ENCODE measurements around a stretch of chr13.

- CAGE, long polyA plus RNA, result no peak
- RRBS, result no CpG with 5 or more reads among the region's 11 CpGs
These were observed 78.7 kb upstream of the RNF113B start for GRCh38 chr13:98255493-98256362.

GRCh38 chr13:98293225-98293679 lies 116.2 kb upstream of the RNF113B start:
- CAGE, long polyA plus RNA, result no peak
- RRBS, result no CpG with 5 or more reads among the region's 2 CpGs

DNA sequence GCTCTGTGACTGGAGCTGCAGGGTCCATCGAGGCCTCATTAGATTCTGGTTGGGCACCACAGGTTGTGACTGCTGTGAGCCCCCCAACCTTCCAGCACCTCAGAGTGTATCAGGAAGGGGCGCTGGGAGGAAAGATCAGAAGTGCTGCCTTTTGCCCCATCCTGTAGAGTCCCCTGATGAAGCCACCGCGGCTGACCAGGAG lies 136.5 kb downstream of the STK24 start:
- CAGE, long polyA plus RNA, result no peak
- RRBS, result no CpG with 5 or more reads among the region's 4 CpGs

DNA sequence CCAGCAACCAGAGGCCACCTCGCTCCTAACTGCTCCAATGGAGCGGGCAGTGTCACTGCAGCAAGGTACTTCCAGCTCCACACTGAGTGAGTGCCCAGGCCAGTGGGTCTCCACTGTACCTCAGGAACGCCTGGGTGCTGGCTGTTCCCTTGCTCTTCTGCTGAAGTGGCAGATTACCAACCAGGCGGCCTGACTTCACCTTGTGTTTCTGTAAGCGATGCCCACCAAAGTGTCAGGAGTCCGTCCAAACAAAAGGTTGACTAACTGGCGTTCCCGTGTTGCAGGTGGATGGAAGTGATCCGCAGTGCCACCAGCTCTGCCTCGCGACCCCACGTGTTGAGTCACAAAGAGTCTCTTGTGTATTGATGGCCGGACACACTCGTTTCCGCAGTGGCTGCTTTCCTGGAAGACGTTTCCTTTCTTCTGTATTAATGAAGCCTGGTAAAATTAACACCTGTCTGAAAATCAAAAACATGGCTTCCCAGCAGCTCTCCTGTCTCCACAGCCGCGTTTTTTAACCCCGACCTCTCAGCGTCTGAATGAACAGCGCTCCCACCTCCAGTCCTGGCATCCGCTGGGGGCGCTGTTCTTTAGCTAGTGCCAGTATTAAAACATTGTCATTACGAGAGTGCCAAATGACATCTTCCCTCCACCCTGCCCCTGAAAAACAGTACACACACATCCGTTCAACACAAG lies 128.8 kb downstream of the STK24 start:
- CAGE, long polyA plus RNA, result no peak
- RRBS, result no CpG with 5 or more reads among the region's 25 CpGs

DNA sequence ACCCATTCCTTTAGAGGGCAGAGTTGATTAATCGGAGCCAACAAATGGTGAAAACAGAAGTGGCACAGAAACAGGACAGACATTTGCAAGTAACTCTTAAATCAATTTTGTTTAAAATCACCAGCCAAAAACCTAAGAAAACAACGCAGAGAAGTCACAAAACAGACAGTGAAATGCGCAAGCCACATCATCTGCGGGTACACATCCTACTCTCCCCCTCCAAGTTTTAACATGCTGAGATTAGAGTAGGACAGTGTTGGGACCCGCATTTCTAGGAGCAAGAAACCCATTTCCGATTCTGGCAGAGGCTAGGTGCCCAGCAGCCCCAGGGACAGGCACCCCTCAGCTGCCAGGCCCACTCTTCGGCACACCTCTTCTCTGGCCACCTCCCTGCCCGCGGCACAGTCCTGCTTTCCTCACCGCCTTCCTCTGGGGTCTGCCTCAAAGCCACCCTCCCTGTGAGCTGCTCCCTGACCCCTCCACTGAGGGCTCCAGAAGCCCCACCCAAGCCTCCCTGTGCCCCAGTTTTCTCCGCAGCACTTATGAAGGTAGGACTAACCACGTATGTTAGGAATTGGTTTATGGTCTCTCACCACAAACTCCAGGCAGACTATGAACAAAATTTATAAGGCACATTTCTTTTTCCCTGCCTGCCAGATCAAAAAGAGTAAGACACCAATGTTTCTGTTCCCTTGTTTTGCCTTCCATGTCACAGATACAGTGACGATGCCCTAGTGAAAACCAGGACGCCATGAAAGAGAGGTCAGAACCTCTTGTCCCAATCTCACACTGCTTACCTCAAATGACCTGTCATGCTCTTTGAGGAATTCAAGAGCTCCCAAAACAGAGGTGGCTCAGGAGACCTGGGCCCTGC lies 79.9 kb downstream of the STK24 start:
- CAGE, long polyA plus RNA, result no peak
- RRBS, result no CpG with 5 or more reads among the region's 14 CpGs

DNA sequence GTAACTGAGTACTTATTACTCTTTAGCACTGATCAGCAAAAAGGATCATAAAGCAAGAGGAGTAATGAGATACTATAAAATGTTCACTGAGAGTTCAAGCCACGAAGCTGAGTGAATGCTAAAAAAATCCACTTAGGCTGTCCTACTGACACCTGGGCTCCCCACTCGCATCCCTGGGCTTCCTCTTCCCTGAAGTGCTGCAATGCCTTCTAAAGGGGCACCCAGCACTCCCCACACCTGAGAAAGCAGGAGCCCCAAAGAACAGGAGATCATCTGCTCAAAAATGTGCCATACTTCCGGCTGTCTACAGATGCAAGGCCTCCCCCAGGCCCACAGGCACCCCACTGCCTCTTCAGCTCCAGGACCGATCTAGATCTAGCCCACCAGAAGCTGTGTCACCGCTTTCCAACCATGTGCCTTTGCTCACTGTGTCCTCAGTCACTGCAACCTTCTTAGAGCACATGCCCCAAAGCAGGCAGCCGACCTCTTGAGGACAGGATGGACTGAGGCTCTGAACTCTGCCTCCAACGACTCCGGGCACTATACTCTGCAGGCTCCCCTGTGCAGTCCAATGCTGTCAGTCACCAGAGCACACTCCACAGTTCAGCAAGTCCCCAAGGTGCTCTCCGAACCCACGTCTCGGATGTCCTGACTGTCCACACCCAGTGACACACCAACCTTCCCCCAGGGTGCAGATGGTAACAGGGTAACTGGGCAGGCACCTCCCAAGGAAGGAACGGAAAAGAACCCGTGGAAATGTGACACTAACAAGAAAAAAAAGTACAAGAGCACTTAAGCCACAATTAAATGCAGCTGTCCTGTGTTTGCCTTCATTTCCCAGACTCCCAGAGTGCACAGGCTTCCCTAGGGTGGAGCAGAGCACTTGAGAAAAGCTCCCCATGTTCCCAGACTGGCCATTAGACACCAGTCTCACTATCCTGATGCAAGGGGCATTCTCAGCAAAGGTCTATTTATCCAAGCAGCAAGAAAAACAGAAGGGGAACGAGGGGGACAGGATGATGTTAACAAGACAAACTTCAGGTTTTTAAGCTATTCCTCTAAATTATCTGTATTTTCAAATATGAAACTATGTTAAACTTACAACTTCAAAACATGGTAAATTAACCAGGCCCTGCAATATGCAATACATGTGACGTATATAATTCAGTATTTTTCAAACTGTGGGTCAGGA lies 4.8 kb downstream of the STK24 start:
- CAGE, long polyA plus RNA, result no peak
- RRBS, result no CpG with 5 or more reads among the region's 15 CpGs

GRCh38 chr13:98650212-98651140 lies 73.6 kb upstream of the STK24 start:
- CAGE, long polyA plus RNA, result no peak
- RRBS, result no CpG with 5 or more reads among the region's 14 CpGs

DNA sequence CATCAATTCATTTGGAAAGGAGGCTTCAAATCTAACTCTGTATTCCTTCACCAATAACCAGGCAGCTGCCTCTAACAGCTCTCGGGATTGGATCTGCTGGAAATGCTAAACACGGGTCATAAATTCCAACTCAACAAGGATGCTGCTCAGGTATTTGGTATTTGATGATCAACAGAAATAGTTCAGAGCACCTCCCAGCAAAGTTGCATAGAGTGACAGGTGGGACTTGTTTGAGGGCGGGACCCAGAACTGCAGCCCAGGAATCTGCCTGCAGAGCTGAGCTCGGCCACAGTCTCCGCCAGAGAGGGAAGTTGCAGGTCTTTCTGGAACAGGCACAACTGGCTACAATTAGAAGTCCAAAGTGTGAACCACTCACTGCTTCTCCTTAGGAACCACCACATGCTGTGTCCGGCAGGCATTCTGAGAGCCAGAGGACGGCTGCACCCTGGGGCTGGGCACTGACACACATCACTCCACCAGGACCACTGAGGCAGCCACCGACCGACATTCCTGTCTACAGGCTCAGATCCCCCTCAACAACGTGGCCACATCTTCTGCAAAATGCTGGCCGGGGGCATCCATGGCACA lies 1.1 kb downstream of the SLC15A1 start:
- CAGE, long polyA plus RNA, result no peak
- RRBS, result no CpG with 5 or more reads among the region's 11 CpGs

- CAGE, long polyA plus RNA, result no peak
- RRBS, result no CpG with 5 or more reads among the region's 3 CpGs
These were observed 8.8 kb upstream of the SLC15A1 start for GRCh38 chr13:98761339-98761575.

DNA sequence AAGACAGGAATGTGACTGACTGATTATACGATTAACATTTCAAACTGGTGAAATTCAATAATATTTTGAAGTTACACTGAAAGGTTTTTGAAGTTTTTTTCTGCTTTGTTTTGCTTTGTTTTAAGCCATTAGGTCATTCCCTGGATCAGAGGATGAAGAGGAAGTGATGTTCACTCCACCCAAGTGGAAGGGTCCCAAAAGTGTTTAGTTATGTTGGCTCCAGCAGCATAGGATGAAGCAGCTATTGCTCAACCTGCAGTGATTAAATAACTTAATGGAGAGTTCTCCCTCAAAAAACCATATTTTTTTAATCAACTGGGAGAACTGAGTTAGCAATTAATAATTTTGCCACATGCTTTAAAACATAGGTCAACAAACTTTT lies 49.6 kb downstream of the DOCK9 start:
- CAGE, long polyA plus RNA, result no peak
- RRBS, result no CpG with 5 or more reads among the region's 1 CpG

- CAGE, long polyA plus RNA, result no peak
- RRBS, result no CpG with 5 or more reads among the region's 5 CpGs
These were observed 10.4 kb upstream of the DOCK9 start for GRCh38 chr13:98988279-98988687.

GRCh38 chr13:99270489-99271035 lies 12.4 kb upstream of the GPR18 start:
- CAGE, long polyA plus RNA, result no peak
- RRBS, result no CpG with 5 or more reads among the region's 3 CpGs

GRCh38 chr13:99288574-99289404 lies 18.4 kb downstream of the GPR183 start:
- CAGE, long polyA plus RNA, result no peak
- RRBS, result no CpG with 5 or more reads among the region's 3 CpGs

- CAGE, long polyA plus RNA, result no peak
These were observed 13.4 kb upstream of the GPR183 start for GRCh38 chr13:99320607-99320967.

GRCh38 chr13:99361115-99361539 lies 53.9 kb upstream of the GPR183 start:
- CAGE, long polyA plus RNA, result no peak
- RRBS, result no CpG with 5 or more reads among the region's 3 CpGs

DNA sequence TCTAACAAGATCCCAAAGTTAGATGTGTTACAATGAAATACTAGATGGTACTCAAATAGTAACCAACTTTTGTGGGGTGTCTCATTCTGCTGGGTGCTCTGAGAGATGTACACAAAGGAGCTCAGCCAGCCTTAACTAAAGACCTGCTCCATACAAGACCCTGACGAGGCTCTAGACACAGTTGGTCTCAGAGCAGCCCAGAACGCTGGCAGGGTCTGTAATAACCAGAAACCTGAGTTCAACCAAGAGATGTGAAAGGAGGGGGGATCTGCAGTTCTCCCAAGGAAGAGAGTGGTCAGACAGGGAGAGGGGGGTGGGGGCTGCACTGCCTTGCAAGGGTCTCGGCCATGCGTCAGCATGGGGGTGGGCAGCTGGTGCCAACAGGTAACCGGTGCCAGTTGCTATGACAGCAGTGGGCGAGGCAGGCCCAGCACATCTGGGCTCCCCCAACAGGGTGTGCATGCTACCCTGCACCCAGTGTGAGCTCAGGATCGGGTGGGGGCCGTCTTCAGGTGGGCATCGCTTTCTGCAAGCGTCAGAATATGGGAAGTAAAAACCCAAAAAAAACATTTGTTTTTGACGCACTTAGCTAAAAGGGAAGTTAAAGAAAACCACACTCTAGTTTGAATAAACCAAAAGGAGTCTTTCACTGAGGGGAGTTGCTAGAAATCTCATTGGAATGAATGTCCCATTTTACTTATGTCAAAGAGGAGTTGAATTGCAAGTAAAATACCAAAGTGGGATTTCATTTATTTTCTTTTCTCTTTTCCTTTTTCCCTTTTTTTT lies 68.0 kb upstream of the GPR183 start:
- CAGE, long polyA plus RNA, result no peak
- RRBS, result no CpG with 5 or more reads among the region's 11 CpGs

GRCh38 chr13:99403740-99404100 lies 96.5 kb upstream of the GPR183 start:
- CAGE, long polyA plus RNA, result no peak
- RRBS, result no CpG with 5 or more reads among the region's 6 CpGs

DNA sequence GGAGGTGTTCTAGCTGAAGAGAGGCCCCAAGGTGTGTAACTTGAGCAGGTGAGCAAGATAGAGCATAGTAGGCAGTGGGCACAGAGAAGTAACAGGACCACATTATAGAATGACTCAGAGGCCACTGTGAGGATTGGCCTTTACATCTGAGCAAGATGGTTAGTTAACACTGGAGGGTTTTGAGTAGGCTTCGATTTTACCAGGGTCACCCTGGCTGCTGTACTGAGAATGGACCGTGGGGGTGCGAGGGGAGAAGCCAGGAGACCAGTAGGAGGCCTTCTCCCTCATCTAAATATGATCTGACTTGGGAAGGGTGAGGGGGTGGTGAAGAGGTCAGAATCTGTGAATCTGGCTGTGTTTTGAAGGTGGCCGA lies 22.7 kb downstream of the TM9SF2 start:
- CAGE, long polyA plus RNA, result no peak
- RRBS, result no CpG with 5 or more reads among the region's 4 CpGs

GRCh38 chr13:99525891-99526973 lies 25.0 kb downstream of the TM9SF2 start:
- CAGE, long polyA plus RNA, result no peak
- RRBS, result no CpG with 5 or more reads among the region's 14 CpGs

DNA sequence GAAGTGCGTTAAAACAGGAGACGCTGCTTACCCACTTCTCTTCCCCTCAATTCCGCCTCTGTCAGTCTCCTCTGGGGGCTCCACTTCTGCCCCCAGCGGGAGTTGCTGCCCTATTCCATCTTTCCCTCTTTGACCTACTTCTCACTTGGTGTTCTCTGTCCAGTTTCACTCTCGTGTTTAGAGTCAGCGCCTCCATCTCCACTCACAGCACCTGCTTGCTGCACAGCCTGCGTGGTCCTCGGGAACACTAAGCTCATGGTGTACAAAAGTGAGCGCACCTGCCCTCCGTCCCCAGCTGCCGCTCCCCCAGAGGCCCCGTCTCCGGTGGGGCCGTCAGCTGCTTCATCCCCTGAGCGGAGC lies 40.0 kb upstream of the CLYBL start:
- CAGE, long polyA plus RNA, result no peak
- RRBS, result no CpG with 5 or more reads among the region's 15 CpGs